Prostate gland (tissue), 2 donors: ENCODE data around the genes SMYD2 and ESRRG.

DNA sequence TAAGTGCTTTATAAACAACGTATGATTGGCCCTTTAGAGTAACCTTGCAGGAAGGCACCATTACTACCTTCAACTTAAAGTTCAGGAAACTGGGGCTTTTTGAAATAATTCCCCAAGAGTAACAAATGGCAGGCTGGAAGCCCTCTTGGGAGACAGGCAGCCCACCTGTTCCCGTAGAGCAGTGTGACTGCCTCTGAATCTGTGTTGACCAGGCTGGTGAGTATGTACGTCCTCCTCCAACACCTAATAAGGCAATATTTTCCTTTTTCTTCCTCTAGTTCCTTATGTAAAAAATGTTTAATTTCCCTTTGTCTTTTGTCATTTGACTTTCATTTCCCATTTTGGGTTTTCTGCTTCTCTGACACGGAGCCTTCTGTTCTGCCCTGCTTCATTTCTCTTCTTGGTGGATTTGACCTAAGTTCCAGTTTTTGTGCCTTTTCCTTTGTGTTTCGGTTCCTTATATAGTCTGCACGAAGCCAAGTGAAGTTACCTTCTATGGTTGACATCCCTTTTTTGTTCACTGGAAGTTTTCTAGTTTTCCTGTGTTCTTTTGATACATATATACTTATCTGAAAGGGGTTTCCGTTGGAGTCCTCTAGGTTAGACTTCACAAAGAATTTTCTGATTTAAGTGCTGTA lies 65.8 kb upstream of the ATF3 start:
- PRO-cap, result no peak
- RAMPAGE, long total RNA, 2 experiments, result no peak in any of the 2 experiments

DNA sequence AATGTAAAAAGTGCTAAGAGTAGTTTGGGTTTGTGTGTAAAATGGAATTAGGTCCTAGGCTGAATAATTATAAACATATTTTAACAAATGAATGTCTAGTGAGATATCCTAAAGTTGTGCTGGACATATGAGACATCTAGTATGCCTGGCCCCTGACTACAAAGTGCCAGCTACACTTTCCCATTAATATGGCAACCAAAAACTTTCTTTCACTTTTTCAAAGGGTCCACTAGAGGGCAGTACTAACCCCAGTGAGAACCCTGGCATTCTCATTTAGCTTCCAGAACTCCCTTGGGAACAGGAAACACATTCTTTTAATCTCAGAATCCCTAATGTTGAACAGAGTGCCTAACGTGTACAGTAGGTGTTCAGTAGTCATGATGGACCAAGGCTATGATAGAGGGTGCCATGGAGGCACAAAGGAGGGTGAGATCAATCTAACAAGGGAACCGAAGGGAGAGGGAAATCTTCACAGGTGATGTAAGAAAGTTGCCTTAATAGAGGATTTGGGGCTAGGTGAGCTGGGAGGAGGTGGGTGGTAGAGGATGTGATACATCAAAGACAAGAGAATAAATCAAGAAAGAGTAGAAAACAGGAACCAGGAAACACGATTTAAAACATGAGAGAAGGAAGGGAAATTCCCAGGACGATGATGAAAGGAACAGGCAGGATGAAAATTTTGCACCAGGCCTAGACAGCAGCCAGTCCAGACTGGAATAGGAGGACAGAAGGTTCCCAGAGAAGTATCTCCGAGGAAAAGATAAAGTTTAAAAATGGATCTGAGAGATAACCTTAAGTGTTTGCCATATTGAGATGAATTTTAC lies 41.6 kb downstream of the NSL1 start:
- PRO-cap, result no peak
- RAMPAGE, long total RNA, 2 experiments, result no peak in any of the 2 experiments

GRCh38 chr1:213014504-213015357 lies 936 bp downstream of the ANGEL2 start:
- PRO-cap, result no peak
- RAMPAGE, long total RNA, 2 experiments, result no peak in any of the 2 experiments

DNA sequence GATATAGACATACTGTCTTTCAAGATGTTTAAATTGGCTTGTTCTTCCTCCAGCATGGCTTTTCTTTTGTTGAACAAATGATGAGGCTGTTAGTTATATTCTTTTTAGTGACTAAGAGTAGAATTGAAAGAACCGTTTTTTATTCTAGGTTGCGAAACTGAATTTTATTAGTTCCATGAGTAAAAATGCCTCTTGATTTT lies 112.3 kb downstream of the RPS6KC1 start:
- PRO-cap, result no peak
- RAMPAGE, long total RNA, 2 experiments, result no peak in any of the 2 experiments

GRCh38 chr1:213303137-213303836 lies 252.2 kb downstream of the RPS6KC1 start:
- PRO-cap, result no peak
- RAMPAGE, long total RNA, 2 experiments, result no peak in any of the 2 experiments

DNA sequence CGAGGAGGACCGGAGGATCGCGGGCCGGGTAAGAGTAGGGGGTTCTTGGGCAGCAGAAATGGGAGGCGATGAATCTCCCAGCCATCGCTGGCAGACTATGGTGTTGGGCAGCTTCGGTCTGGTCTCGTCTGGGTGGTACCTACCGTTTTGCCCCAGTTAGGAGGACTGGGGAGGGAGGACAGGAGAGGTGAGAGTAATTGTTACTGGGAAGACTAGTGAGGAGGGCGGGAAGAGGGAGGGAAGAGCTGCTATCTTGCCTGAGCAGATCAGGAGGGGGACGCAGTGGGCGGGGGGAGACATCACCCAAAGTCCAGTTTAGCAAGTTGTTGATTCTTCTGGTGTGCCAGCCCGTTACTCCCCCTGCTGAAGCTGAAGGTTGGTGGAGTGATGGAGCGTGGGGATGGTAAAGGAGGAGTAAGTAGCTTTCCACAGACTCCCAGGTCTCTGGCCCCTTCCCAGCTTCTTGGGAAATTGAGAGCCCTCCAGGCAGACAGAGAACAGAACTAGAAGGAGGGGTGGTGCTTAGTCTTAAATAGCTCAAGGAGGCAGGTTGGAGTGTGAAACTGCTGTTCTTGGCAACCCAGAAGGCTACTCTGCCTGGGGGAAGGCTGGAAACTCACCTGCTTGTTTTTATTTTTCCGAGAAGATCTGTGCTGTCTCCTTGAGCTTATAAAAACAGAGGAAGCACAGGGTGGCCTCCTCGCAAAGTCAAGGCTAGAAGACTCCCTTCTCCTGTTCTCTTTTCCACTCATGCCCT lies 1.8 kb downstream of the PROX1 start:
- PRO-cap, result unidirectional peak, minus-strand start at position 446 of the sequence; unidirectional peak, minus-strand start at position 505 of the sequence
- RAMPAGE, long total RNA, 2 experiments, result no peak in any of the 2 experiments

DNA sequence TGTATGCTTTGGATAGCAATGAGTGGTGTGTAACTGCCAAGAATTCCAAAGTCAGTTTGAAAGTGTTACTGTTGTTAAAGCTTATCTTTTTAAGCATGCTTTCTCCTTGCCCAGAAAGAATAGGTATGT lies 2.8 kb downstream of the PROX1 start:
- PRO-cap, result no peak
- RAMPAGE, long total RNA, 2 experiments, result no peak in any of the 2 experiments

GRCh38 chr1:214261008-214261519 lies 19.9 kb upstream of the SMYD2 start:
- PRO-cap, result no peak
- RAMPAGE, long total RNA, 2 experiments, result no peak in any of the 2 experiments

DNA sequence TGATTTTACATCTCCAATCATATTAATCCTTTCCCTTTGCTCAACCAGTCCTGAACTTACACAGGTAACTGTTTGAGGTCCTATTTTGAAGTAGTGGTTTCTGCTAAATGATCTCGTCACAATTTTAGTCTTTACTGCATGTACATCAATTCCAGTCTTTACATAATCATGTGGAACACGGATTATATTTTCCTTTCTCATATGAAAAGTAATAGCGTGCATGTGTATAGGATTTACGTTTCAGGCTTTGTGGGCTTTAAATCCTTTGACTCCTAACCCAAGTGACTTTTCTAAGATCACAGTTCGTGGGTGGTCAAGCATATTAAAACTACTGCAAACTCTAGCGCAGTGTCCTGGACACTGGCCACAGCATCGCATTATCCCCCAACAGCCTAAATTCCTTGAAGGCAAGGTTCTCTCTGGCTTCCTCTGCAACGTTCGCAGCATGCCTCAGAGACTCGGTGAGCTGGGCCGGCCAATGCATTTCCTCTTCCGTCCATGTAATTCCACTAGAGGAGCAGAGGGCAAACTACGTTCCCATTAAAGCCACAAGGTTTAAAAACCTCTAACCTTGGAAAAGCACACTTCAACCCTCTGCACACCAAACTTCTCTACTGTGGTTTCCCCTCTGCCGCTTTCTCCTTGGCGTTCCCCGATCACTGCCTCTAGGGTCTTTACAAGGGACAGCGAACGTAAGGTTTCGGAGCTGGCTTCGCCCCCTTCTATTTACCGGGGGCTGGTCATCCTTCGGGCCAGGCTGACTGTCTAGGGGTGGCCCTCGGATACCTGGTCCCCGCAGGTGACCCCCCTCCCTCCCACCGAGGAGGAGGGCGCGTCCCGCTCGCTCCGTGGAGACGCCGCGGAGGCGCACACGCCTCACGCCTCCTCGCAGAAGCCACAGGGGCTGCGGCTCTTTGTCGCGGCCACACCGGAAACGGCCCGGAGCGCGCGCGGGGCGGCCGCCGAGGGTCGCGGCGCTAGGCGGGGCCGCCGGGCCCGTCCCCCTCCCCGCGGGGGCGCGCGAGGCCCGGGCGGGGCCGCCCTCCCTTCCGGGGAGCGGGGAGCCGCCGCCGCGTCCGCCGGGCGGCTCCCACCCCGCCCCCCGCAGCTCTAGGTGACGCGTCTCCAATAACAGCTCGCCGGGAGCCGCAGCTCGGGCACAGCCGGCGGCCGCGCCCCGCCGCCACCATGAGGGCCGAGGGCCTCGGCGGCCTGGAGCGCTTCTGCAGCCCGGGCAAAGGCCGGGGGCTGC lies at the start of gene SMYD2:
Gene SMYD2 (plus strand): TSS at position 1,093 of the 1,252 bp plus-strand sequence.
- PRO-cap, result unidirectional peak, plus-strand start at position 503 of the sequence; bidirectional peak, plus-strand start at position 1,160 of the sequence, minus-strand start at position 1,104 of the sequence
- RAMPAGE, long total RNA, 2 experiments, result no peak in any of the 2 experiments

DNA sequence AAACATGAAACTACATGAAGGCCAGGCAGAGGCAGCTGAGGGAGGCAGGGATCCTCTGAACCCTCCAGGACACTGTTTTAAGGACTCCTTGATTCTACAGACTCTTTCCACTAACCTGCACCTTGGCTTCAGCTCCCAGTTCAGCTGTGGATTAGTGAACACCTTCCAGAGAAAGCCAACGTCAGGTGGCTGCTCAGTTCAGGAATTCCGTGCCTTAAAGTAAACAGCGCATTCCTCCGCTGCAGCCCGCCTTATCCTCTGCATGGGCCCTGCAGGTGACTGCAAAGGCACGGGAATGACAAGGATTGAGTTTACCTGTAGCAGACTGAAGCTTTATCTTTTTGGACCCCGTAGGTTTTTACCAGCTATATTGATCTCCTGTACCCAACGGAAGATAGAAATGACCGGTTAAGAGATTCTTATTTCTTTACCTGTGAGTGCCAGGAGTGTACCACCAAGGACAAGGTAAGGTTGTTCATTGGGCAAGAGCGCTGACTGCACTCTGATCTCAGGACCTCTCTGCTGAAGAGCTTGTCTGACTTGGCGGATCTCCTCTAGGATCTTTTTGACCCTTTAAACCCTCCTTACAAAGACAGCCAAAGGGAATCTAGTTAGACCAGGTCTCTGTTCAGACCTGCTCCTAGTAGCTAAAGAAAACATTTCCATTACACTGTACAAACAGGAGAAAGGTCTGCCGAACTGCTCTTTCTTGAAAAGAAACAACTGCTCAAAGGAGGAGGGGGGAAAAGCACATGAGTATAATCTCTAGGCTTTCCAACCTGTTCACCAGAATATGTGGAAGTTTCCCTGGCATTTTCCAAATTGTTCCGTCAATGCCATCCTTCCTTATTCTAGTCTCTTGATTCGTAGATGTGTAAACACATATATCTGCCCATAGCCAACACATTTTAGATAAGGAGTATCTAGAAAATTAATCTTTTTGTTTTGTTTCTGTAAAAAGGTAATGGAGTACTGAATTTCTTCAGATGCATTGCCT lies 49.2 kb downstream of the SMYD2 start:
- PRO-cap, result no peak
- RAMPAGE, long total RNA, 2 experiments, result no peak in any of the 2 experiments

GRCh38 chr1:214354677-214355195 lies 73.8 kb downstream of the SMYD2 start:
- PRO-cap, result no peak
- RAMPAGE, long total RNA, 2 experiments, result no peak in any of the 2 experiments

GRCh38 chr1:214362336-214362705 lies 81.4 kb downstream of the SMYD2 start:
- PRO-cap, result no peak
- RAMPAGE, long total RNA, 2 experiments, result no peak in any of the 2 experiments

GRCh38 chr1:216484197-216484604 lies 61.0 kb upstream of the USH2A start:
- PRO-cap, result no peak
- RAMPAGE, long total RNA, 2 experiments, result no peak in any of the 2 experiments

DNA sequence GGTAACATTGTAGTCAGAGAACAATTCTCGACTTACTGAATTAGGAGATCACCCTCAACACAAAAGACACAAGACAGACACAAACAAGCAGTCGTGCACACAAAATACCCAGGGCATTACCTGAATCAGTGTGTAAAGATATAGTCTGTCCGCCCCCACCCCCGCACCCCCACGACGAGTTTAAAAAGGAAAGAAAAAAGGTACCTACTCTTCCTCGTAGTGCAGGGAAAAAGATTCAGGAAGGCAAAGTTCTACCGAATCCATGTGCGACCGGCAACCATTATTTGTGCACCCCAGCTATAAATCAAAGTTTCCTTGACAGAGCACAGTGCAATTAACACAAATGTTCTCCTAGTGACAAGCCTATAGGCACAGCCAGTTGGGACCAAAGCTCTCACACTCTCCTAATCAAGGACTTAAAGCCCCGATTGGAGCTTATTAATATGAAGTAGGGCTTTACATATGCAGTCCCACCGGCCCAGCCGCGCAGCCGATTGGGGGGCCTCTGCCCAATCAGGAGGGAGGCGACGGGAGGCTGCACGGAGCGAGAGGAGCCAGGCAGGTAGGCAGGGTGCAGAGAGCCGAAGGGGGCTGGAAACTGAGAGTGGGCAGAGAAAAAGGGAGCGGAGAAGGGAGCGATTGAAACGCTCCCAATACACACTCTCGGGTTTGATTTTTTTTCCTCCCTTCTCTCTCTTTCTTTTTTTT lies at the start of gene ESRRG:
Gene ESRRG (minus strand): TSS at position 394 of the 708 bp plus-strand sequence.
- PRO-cap, result bidirectional peak, plus-strand start at position 540 of the sequence, minus-strand start at position 410 of the sequence
- RAMPAGE, long total RNA, 2 experiments, result start-site peak on the minus strand in 1 of 2 experiments, centred at position 356 of the sequence, 11 reads per replicate

- PRO-cap, result no peak
- RAMPAGE, long total RNA, 2 experiments, result start-site peak on the minus strand in 1 of 2 experiments, at chr1:216903626-216903823 at its widest, 8 reads per replicate
Measured at GRCh38 chr1:216903179-216903854, 180.1 kb upstream of the ESRRG start.

DNA sequence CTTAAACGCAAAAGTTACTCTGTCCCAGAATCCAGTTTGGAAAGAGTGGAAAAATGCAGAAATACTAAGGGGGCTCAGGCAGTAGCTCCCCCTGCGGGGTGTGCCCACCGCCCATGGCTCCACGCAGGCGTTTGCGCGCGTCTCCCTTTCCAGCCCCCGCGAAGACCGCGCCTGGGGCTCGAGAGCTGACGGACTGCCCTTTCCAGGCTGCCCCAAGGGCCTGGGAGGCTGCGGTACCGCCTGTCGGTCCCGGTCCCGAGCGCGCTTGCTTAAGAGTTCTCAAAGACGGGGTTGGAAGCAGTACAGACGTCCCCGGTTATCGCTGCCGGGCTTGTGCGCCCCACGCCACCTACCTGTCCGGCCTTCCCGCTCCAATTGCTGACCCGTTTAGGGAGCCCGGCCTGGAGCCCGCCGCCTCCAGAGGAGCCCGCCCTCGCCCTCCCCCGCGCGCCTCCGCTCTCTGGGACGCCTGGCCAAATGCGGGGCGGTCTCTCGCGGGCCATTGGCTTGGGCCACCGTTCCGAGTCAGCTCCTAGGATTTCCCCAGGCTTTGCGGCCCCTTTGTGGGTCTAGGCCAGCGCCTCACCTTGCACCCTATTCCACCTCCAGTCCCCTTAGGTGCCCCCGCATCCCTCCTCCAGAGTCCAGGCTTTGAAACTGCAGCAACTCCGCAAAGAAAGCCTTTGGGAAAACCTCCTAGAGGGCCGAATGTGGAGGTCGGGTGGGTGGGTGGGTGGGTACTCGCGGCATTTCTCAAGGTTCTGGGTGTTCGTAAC lies 414.3 kb upstream of the ESRRG start:
- PRO-cap, result no peak
- RAMPAGE, long total RNA, 2 experiments, result no peak in any of the 2 experiments

GRCh38 chr1:217601582-217602321 lies 29.1 kb downstream of the GPATCH2 start:
- PRO-cap, result no peak
- RAMPAGE, long total RNA, 2 experiments, result no peak in any of the 2 experiments

GRCh38 chr1:218357212-218357637 lies 12.1 kb downstream of the TGFB2 start:
- PRO-cap, result no peak
- RAMPAGE, long total RNA, 2 experiments, result no peak in any of the 2 experiments

- PRO-cap, result no peak
- RAMPAGE, long total RNA, 2 experiments, result no peak in any of the 2 experiments
Measured at GRCh38 chr1:218421733-218422079, 76.6 kb downstream of the TGFB2 start.

- PRO-cap, result no peak
- RAMPAGE, long total RNA, 2 experiments, result no peak in any of the 2 experiments
Measured at GRCh38 chr1:219088716-219089432, 84.8 kb upstream of the LYPLAL1 start.